ENCODE measurements around the genes SVBP, C1orf210, KDM4A, ATP6V0B, SLC6A9 and RNF220.

DNA sequence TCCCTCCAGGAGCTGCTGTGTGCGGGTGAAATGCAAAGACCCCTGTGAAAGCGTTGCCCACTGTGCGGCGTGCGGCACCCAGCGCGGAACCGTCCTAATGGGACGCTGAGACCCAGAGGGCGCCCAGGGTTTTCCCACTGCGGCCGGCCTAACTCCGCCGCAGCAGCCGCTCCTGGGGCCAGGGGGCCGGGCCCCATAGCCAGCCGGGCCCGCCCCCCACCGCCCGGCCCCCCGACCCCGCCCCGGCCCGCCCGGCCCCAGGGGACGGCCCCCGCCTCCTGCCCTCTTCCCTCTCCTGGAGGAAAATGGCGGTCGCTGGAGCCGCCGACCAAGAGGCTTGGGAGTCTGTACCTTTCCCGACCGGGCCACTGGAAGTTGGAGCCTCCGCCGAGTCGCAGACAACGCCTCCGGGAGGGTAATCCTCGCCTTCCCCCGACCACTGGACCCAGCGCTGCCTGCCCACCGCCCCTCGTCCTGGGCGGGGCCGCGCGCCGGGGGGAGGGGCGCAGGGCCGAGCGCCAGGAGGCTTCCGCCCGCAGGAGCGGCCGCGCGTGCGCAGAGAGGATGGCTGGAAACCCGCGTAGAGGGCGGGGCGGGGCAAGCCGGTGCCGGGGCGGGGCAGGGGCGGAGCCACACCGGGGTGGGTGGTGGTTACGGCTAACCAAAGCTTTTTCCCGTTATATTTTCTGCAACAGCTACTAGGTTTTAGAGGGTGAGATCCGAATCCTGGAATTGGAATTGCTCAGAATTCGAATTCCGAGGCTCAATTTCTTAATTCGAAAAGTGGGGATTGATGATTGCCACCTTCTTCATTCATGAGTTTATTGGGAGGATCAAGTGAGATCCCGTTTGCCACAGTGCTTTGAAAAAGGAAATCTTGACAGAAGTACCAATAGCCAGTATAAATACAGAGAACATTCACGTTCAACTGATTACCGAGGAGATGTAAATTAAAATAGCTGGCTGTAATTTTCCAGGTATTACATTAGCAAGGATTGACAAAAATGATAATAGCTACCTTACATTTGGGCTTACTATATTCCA is at the start of gene SVBP:
Gene SVBP (minus strand): TSS at position 559 of the 1,044 bp plus-strand sequence.
- RRBS, result 2% methylated on average over 23 of the region's 76 CpGs

- RRBS, result no CpG with 5 or more reads among the region's 14 CpGs
Measured at GRCh38 chr1:42938726-42939774, 19.6 kb downstream of the SLC2A1 start.

DNA sequence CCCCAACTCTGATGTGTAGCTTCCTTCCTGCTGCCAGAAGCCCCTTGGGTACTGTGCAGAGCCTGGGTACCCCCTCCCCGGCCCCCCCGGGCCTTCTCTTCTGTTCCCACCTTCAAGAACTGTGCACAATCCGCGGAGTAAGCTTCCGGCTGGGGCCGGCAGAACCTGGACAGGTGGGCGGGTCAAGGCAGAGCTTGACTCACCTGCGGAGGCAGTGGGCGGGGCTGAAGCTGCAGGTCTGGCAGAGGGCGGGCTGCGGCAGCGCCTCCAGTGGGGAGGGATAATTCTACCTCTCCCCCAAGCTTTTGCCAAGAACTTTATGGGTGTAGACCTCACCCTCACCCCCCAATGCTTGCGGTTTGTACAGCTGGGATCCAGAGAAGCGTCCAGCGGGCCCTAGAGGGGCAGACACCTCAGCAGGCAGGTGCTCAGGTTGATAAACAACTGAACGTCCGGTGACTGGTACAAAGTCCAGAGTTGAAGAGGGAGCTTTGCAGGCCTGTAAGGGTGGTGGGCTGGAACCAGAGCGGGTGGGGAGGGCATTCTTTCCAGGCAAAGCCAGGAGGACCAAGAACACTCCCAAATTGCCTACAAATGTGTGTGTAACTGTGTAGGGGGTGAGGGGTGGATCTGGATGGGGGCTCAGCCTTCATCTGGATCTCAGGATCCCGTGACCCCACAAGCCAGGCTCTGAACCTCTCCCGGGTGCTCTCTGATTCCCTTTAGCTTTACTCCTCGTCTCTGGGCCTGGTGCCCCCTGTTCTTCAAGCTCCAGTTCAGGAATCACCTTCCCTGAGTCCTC is at the start of gene C1orf210:
Gene C1orf210 (minus strand): TSS at position 139 of the 802 bp plus-strand sequence.
- RRBS, result 15% methylated on average over 1 of the region's 21 CpGs

DNA sequence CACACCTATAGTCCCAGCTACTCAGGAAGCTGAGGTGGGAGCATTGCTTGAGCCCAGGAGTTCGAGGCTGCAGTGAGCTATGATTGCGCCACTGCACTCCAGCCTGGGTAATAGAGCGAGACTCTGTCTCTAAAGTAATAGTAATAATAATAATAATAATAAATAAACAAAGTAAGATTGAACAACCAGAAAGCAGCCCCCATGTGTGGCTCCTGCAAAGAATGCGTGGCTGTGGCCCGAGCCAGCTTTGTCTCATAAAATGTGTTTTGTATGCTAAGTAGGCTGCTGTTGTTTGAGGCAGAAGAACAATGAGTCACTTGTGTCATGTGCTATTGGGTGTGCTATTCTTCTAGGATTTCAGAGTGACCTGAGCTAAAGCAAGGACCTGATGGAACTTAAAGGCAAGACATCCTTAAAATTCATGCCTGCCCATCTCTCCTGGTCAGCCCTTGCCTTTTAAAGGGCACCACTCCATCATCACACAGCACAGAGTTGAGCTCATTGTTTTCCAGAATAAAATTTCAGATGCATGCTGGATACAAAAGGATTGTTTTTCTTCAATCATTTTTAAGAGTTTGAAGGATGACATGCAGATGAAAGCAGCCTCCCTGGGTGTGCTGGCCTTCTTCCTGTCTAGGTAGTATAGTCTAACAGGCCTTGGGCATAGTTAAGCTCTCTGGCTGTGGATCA is 6.4 kb upstream of the TIE1 start:
- RRBS, result no CpG with 5 or more reads among the region's 5 CpGs

DNA sequence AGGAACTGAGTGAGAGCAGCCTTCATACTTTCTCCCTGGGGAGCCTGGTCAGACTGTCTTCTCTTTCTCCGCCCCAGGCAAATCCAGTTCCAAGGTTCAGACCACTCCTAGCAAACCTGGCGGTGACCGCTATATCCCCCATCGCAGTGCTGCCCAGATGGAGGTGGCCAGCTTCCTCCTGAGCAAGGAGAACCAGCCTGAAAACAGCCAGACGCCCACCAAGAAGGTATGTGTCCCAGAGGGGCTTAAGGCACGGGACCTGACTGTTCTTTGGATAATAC is 572 bp downstream of the CDC20 start:
- RRBS, result no CpG with 5 or more reads among the region's 6 CpGs

GRCh38 chr1:43454228-43455157 is 762 bp upstream of the HYI start:
- RRBS, result no CpG with 5 or more reads among the region's 20 CpGs

- RRBS, result no CpG with 5 or more reads among the region's 8 CpGs
Measured at GRCh38 chr1:43552588-43553392, 22.1 kb downstream of the PTPRF start.

DNA sequence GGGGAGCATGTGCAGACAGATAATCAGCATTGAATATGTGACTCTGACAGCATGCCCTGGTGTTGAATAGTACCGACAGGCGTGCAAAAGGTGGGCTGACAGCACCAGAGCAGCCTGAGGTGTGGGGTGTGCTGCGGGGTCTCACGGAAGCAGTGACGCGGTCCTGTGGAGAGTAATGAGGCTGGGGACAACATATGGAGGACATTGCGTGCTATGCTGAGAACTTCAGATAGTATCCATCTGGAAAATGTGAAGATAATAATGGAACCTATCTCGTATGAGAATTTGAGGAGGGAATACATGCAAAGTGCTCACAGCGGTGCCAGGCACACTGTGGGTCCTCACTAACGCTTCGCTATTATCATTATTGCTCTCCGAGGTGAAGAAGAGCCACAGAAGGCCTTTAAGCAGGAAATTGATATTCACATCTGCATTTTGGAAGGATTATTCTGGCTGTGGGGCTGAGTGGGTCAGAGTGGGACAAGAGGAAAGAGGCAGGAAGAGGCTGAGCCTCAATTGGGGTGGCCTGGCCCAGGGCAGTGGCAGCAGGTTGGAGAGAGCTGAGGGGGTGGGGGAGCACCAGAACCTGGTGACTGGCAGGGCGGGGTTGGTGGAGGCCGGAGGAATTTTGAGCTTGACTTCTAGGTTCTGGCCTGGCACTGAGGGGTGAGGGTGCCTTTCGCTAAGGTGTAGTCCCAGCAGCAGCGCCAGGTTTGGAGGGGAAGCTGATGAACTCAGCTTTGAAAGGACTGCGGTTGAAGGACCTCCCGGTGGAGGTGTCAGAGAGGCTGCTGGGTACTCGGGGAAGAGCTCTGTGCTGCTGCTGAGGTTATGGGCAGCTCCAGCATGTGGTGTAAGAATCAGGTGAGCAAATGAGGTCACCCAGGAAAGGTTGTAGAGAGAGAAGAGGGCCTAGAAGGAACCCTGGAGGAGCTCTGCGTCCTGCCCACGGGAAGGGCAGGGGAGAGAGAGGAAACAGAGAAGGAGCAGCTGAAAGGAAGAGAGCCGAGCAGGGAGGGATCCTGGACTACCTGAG is 33.7 kb upstream of the KDM4A start:
- RRBS, result no CpG with 5 or more reads among the region's 22 CpGs

DNA sequence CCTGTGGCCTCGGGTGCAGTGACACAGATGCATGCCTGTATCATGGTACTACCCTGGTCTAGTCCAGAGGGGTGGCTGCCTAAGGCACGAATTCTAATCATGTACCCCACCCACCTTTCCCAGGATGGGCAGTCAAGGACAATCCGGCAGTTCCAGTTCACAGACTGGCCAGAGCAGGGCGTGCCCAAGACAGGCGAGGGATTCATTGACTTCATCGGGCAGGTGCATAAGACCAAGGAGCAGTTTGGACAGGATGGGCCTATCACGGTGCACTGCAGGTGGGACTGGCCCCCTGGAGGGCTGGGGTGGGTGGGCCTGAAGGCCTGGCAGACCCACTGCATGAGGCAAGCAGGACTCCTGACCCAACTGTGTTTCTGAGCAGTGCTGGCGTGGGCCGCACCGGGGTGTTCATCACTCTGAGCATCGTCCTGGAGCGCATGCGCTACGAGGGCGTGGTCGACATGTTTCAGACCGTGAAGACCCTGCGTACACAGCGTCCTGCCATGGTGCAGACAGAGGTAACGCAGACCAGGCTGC is 29.2 kb upstream of the KDM4A start:
- RRBS, result no CpG with 5 or more reads among the region's 20 CpGs

DNA sequence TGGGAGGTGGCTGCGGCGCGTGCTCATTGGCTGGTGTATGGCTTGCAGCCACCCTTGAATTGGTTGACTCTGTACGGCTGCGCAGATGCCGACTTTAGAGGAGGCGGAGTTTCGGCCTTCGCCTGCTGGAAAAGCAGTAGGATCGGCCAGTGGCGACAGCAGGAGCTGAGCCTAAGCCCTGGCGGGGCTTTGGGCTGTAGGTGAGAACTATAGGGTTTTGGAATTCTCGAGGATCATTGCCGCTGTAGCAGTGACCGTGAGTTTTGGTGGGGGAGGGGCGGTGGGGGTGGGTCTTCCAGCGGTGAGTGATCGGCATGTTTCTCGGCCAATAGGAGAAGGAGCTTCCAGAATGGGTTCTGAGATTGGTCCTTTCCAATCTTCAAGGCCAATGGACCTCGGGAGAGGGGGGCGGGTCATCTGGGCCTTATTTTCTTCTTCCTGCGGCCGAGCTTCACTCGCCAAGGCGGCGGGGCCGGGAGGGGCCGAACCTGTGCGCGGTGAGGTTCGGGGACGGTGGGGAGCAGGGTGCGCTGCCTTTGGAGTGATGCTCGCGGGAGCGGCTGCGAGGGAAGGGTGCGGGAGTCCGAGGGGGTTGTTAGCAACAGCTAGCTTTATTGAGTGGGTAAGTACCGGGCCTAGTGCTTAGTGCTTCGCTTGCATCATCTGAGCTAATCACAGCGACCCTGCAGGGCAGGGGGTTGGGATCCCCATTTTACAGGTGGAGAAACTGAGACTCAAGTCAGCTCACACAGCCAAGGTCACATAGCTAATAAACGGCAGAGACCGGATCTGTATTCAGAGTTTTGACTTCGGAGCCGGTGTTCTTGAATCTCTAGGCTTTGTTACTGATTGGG is at the start of gene KDM4A:
Gene KDM4A (plus strand): TSS at position 97 of the 854 bp plus-strand sequence.
- RRBS, result no CpG with 5 or more reads among the region's 46 CpGs

DNA sequence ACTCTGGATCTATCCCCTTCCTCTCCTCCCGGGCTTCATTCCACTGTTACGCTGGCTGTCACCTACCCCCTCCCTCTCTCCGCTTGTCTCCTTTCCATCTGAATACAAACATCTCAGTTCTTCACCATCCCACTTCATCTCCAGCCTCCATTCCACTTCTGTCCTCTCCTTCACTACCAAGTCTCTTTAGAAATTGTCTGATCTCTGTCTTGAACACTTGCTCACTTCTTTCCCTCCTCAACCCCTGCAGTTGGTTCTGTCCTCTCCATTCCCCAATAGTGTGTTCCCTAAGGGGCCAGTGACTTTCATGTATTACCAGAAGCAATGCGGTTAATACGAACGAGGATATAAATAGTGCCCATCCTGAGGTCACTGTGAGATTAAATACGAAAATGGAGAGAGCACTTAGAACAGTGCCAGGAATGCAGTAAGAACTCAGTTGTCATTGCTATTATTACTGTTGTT is 53.1 kb upstream of the ARTN start:
- RRBS, result no CpG with 5 or more reads among the region's 7 CpGs

DNA sequence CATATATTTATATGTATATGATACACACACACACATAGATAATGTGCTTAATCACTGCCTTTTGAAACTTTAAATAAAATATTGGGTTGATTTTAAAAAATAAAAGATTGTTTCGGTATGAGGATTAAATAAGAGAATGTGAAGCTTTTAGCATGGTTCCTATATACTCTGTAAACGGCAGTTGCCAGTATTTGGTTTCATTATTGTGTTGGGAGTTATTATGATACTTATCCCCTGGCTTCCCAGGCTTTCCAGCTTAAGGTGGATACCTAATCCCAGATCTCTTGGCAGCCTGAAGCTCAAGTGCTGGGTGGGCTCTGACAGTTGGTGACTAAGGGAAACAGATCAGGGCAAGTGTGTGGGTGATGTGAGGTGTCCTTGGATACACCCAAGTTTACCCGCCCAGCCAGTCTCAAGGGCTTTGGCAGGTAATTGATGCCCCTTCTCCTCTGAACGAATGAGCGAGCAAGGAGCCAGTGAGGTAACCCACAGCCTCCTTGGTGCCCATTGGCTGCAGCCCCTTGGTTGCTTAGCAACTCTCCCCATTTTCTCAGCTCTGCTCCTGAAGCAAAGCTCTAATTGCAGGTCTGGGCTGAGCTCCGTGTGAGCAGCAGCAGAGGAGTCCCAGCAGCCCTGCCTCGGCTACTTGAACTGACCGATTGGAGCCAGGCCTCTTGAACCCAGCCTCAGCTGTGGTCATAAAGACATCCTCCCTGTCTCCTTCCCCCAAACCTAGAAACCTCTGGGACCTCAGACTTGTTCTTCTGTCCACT is 6.1 kb downstream of the IPO13 start:
- RRBS, result no CpG with 5 or more reads among the region's 8 CpGs

DNA sequence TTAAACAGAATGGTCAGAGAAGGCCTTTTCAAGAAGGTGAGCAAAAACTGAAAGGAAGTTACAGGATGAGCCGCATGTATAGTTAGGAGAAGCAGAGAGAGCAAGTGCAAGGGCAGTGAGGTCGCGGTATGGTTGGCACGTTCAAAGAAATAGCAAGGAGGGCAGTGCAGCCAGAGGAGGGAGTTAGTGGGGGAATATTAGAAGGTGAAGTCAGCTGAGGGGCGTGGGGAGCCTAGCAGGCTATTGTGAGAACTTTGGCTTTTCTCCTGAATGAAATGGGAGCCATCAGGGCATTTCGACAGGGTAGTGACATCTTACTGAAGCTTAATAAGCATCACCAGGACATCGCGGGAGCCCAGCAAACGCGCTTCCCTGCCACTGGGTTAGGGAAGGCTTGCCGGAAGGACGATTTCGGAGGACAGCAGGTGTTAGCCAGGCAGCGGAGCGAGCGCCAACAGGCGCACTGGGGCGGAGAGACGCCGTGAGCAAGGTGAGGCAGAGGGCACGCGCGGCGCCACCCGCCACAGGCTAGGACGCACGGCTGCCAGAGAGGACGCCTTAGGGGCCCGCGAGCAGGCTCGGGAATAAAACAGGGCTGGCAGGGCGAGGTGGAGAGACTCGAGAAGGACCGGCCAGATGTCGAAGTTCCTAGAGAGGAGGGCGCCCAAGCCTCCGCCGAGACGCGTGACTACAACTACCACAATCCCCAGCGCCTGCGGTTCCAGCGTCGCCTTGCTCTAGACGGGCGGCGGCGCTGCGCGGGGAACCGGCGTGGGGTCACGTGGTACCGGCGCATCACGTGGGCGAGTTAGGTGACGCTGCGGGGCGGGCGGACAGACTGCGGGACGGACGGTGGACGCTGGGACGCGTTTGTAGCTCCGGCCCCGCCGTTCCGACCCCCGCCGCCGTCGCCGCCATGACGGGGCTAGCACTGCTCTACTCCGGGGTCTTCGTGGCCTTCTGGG is at the start of gene ATP6V0B:
Gene ATP6V0B (plus strand): TSS at position 836 of the 965 bp plus-strand sequence.
- RRBS, result 1% methylated on average over 17 of the region's 79 CpGs

- RRBS, result 5% methylated on average over 3 of the region's 15 CpGs
Measured at GRCh38 chr1:43992035-43992353, 595 bp downstream of the CCDC24 start.

GRCh38 chr1:44031020-44031969 is at the start of gene SLC6A9:
Gene SLC6A9, minus strand, starts transcription at chr1:44031462.
- RRBS, result no CpG with 5 or more reads among the region's 57 CpGs

GRCh38 chr1:44261419-44262296 is 48.4 kb downstream of the DMAP1 start:
- RRBS, result no CpG with 5 or more reads among the region's 15 CpGs

DNA sequence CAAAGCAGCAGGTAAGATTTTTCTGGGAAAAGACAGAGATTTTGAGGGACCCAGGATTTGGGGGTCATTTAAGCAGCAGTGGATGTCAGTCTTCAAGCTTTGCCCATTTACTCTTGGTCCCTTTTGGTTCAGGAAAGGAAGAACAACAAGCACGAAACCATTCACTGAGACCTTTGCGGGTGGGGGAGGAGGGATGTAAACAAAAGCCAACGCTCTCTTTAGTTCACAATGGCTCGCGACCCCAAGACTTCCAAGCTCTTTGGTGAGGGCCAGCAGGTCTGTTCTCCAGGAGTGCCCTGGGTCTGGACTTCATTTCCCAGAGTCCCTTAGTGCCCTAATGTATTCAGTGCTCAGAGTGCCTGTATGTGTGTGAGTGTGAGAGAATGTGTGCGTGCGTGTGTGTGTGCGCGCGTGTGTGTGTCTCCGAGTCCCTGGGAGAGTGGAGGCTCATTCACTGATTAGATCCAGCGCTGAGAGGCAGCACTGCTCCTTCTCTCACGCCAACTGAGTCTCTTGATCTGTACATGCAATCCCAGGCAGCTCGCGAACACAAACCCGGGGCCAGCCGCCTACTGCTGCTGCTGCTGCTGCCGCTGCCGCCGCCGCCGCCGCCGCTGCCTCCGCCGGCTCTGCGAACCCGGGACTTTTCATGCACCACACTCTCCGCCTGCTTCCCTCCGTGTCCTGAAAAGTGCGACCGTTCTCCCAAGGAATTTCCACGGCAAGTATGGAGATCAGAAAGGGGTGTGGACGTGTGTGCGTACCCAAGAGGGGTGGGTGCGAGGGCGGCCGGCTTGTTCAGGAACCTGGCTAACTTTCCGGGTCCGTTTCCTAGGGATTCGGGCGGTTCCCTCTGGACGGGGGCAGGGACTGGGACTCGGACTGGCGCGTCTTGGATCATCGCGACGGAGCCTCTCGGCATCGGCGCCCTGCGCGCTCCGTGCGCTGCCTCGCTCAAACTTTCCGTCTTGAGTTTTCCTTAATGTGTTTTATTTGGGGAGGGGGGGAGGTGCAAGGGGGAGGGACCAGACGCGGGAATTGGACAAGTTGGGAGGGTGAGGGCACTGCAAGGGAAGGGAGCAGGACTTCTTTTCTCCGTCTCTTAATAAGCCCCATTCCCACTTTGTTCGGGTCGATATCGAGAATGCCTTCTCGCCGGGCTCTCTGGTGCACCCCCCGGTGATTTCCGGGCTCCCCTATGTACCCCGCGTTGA is at the start of gene RNF220:
Gene RNF220 (plus strand): TSS at position 450 of the 1,214 bp plus-strand sequence.
- RRBS, result 5% methylated on average over 2 of the region's 70 CpGs

- RRBS, result no CpG with 5 or more reads among the region's 3 CpGs
Measured at GRCh38 chr1:44542652-44542882, 131.7 kb downstream of the TMEM53 start.

- RRBS, result 61% methylated on average over 6 of the region's 10 CpGs
Measured at GRCh38 chr1:44543313-44543798, 130.9 kb downstream of the TMEM53 start.

DNA sequence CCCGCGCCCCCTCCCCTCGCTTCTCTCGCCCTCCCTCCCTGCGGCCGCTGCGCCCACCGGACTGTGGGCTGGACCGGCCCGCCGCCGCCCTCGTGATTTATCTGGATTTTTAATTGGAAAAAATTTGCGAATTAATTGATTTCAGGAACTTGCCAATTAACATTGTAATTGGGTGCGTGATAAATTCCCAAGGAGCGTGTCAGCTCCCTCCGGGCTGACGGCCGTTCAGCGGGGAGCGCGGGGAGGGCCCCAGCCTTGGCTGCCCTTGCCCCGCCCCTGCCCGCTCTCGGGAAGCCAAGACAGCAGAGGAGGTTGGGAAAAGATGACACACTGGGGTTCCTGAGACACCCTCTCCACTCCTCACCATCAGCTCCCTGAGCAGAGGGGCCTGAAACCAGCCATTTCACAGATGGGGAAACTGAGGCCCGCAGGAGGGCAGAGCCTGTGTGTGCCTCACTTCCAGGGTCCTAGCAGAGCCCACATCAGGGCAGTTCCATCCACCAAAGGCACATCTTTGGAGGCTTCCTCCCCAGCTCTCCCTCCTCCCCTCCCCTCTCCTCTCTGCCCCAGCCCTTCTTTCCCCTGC is 56.9 kb downstream of the TMEM53 start:
- RRBS, result 11% methylated on average over 7 of the region's 26 CpGs